ENCODE measurements around the gene CMTR2.

DNA sequence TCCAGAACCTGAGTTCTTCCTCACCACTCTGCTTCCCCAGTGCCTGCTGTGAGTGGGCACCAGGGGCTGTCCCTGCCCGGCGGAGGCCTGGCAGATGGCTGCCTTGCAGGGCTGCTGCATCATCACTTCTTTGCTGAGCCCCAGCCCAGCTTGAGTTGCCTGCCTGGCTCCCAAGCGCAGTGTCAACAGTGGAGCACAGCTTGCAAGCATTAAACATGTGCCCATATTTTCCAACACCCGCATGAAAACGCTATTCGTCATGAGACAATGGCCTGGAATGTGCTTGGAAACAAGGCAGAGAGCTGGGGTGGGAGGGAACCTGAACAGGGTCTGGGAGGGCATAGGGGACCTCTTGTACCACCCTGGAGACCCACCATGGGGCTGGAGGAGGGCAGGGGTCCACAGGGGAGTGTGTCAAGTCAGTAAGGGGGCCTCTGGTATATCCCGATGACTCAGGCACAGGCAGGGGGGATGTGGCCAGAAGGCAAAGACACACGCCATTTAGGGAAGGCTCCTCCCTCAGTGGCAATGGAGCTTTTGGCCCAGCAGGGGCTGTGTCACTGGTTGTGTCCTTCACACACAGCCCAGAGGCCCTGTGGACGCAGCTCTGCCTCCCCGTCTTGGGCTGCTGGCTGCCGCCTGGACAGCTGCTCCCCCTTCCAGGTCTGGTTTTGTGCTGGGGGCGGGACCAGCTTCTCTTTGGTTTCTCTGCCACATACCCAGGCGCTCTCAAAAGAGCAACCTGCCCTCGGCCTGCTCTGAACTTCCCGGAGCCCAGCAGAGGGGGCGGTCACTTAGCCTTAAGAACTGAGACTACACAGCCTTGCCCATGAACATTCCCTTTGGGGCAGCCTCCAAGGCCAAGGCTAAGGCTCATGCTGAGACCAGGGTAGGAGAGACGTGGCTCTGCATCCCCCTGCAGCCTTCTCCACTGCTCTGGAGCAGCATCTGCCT is 17.4 kb upstream of the MTSS2 start:
- RRBS, 2 experiments: no CpG with 5 or more reads among the region's 17 CpGs
CAGE:
- cytosol, long polyA minus RNA: no peak
- cytosol, long polyA plus RNA: no peak
- long polyA plus RNA: no peak
- nucleus, long polyA minus RNA: no peak
- nucleus, long polyA plus RNA: no peak

DNA sequence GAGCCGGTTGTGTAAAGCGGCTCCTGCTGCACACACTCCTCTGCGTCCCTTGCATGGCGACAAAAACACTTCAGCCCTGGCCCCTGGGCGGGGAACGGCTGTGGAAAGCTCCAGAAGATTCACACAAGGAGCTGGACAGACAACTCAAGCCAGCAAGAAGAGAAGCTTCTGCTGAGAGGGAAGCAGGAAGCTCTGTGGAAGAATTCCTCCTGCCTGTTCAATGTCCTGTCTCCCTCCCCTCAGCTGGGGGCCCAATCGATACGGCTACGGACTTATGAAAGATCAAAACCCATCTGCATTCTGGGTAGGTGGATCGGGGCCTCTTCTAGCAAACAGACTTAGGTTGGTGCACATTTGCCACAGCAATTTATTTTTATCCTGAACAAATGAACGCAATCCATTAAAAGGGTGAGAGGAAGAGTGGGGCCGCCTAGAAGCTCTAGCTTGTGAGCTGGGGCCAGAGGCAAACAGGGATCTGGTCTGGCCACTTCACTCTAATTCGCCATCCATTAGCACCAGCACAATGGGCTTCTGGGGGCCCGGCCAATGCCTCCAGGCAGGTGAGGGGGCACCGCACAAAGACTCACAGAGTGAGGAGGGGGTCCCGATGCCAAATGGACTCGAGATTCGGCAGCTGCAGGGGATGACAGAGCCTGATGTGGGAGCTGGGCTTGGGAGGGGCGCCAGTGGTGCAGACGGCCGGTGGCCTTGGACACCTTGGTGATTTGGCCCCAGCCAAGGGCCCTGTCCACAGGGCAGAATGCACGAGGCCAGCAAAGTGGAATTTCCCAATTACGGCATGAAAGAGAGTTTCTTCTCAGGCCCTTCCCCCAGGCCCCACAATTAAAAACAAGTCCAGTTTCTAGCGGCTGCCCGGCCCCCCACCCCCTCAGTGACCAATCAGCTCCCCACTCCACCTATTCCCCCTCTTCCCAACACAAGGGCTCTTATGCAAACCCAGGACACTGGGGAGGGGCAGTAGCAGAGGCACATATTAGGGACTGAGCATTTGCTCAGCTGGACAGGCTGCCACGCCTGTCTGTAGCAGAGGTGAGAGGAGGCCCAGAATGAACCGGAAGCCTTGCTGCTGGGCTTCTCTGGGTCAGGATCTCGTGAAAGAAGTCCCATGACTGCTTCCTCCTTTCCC is 39.1 kb upstream of the MTSS2 start:
- RRBS, 2 experiments: no CpG with 5 or more reads among the region's 28 CpGs
CAGE:
- cytosol, long polyA minus RNA: no peak
- cytosol, long polyA plus RNA: no peak
- long polyA plus RNA: no peak
- nucleus, long polyA minus RNA: no peak
- nucleus, long polyA plus RNA: no peak

GRCh38 chr16:70736740-70737301 is 51.0 kb upstream of the MTSS2 start:
- RRBS, 2 experiments: 90 to 93% methylated on average over 6 of the region's 12 CpGs
CAGE:
- cytosol, long polyA minus RNA: no peak
- cytosol, long polyA plus RNA: no peak
- long polyA plus RNA: no peak
- nucleus, long polyA minus RNA: no peak
- nucleus, long polyA plus RNA: no peak

DNA sequence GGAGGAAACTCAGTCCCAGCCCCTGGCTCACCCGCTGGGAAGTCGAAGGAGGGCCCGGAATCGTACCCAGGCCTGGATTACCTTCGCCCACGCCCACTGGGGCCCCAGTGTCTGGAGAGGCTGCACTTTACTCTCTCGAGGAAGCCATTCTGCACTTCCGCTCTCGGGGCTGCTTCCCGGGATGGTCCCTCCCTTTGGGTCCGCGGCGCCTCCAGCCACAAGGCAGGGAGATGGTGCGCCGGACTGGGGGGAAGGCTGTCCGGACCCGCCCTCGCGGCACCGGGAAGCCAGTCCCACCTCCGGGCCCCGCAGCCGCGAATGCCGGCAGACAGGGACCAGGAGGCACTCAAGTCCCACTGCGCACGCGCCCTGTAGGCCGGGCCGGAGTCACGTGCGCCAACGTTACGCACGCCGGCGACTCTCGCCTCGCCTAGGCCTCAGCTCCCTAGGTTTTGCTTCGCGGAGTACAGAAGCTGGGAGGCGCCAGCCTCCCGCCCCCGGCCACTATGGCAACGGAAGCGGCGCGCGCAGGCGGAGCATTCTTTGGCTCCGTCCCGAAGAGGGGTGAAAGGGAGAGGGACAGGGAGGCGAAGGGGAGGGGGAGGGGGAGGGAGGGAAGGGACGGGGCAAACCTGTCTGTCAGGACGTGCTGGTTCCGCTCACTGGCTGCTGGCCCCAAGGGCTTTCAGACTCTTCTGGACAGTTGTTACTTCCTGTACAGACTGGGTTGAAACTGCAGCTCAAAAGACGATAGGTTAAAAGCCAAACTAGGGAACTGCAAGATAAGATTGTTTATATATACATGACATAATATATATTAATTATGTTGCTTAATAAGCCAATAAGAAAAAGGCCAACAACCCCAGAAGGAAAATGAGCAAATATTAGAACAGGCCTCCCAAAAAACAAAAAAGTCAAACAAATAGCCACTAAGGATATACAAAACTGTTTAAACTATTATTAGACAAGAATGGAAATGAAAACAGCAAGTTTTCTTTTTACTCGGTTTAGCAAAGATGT is at the start of gene CMTR2:
CMTR2 (minus strand) TSS at position 348 of the 1,020 bp plus-strand sequence.
- RRBS, 2 experiments: 2 to 4% methylated on average over 21 to 23 of the region's 58 CpGs
CAGE:
- cytosol, long polyA minus RNA: start-site peak on the minus strand centred at position 339 of the sequence, 39 bp wide, 13 reads
- cytosol, long polyA plus RNA: no peak
- long polyA plus RNA: no peak
- nucleus, long polyA minus RNA: no peak
- nucleus, long polyA plus RNA: start-site peak on the minus strand centred at position 162 of the sequence, 22 bp wide, 40 and 29 reads in 2 replicates; start-site peak on the minus strand centred at position 288 of the sequence, 86 bp wide, 15 and 32 reads in 2 replicates

DNA sequence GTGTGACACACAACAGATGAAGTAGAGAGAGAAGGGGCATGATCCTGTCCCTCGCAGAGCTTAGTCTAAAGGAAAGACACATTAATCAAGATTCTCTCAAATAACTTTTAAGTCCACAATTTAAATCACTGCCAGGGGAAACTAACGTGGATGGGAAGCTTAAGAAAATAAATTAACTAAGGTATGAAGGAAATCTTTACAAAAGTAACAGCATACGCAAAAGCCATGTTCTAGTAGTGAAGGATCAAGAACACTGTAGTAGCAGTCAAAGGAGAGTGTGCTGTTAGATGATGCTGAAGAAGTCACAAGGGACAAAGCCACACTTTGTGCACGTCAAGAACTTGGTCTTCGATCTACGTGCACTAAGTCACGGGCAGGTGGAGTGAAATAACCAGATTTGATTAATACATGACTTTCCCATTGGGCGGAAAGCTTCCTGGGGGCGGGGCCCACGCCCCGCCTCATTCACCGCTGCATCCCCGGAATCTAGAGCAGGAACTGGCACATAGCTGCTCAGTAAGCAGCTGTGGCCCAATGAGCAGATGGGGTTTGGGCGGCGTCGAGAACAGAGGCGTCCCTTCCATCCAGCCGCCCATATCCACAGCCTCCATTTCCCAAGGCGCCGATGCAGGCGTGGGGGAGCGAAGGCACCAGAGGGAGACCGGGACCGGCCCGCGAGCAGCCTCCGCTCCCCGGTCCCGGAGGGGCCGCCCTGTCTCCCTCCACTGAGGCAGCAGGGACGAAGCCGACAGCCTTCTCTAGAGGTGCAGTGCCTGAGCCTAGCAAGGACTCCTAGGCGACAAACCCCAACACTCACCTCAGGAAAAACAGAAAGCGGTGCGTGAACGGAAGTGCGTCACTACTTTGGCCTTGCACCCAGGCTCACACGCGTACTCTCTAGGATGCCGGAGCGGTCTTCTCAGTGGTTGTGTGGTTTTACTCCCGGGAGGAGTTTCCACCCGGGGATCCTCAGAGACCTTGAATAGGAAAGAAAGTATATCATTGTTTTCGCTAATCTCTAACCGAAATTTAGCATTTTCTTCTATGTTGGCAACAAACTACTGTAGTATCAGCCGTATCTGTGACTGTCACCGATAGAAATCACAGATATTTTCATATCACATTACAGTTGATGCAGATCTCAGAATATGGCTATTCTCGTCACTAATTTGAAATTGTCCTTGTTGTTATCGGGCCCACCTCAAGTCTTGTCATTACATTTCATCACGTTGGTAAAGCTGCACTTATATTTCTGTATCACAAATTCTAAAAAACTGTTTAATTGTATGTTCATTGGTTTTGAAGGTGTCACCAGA is 4.9 kb downstream of the ZNF19 start:
- RRBS, 2 experiments: 0 to 10% methylated on average over 1 to 2 of the region's 50 CpGs
CAGE:
- cytosol, long polyA minus RNA: no peak
- cytosol, long polyA plus RNA: no peak
- long polyA plus RNA: no peak
- nucleus, long polyA minus RNA: no peak
- nucleus, long polyA plus RNA: start-site peak on the minus strand centred at position 840 of the sequence, 18 bp wide, 178 and 99 reads in 2 replicates

DNA sequence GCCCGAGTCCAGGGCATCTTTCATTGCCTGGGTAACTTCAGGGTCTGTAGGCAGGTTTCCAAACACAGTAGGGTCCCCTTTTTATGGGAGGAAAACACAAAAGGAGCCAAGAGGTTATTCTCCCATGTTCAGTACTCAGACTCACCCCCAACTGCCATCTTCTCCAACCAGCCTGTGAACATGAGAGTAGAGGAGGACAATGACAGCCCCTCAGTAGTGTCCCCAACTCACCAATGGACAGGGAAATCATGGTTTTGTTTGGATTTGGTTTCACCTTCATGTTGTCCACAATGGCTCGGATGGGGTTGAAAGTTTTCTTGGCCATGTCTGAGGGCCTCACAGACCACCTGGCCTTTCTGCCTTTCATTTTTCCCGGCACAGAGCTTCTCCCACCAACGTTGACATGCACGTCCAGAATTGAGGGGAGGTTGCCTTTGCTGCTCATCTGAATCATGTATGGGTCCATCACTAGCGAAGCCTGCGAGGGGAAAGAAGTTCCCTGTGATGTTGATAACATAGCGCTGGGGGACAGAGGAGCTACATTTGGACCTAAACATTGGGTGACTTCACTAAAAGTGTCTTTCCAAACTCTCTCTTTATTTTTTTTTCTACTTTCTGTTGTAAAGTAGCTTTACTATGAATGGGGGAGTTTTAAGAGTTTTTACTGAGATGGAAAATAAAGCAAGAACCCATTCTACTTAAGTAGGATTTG is 786 bp downstream of the TAT start:
- RRBS, 2 experiments: no CpG with 5 or more reads among the region's 8 CpGs
CAGE:
- cytosol, long polyA minus RNA: no peak
- cytosol, long polyA plus RNA: no peak
- long polyA plus RNA: no peak
- nucleus, long polyA minus RNA: no peak
- nucleus, long polyA plus RNA: no peak

DNA sequence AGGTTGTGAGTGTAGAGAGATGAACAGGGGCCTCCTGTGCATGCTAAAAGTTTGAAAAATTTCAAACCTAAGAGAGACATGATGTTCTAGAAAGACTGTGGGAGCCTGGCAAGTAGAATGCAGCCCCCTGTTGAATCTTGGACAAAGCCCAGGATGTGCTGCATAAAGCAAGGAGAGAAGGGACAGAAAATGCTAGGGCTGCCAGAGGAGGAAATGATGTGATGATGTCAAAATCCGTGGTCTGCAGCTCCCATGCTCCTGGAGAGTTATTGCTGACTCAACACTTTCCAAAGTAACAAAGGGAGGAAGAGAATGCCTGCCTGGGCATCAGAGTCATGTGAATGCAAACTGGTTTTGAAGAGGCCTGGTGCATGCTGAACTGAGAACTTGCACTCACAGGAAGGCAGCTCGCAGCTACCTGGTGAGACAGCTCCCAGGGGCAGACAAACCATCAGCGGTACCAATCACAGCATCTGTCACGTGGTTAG is 2.7 kb downstream of the MARVELD3 start:
- RRBS, 2 experiments: no CpG with 5 or more reads among the region's 4 CpGs
CAGE:
- cytosol, long polyA minus RNA: no peak
- cytosol, long polyA plus RNA: no peak
- long polyA plus RNA: no peak
- nucleus, long polyA minus RNA: no peak
- nucleus, long polyA plus RNA: no peak

- RRBS, 2 experiments: 2% methylated on average over 15 of the region's 45 CpGs
CAGE:
- cytosol, long polyA minus RNA: no peak
- cytosol, long polyA plus RNA: no peak
- long polyA plus RNA: no peak
- nucleus, long polyA minus RNA: no peak
- nucleus, long polyA plus RNA: no peak
Observed at GRCh38 chr16:71722565-71723416, 1.7 kb downstream of the PHLPP2 start.

DNA sequence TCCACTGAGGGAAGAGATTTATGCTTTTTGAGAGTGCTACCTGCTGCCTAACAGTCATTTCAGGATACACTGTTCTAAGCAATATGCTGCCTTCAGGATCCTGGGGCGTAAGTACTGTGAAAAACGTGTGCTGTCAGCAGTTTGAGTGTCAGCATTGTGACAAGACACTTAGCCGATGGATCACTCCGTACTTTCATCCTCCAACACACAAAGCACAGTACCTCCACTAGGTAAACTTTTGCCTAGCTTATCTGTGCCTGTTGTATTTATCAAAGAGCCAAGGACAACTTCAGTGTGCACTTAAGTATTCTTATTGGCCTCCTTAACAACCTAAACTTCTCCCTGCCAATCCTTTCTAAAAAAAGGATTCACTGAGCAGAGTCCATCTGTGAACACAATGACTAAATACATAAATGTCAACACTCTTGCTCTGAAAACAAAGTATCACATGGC is 33.8 kb upstream of the PHLPP2 start:
- RRBS, 2 experiments: no CpG with 5 or more reads among the region's 4 CpGs
CAGE:
- cytosol, long polyA minus RNA: no peak
- cytosol, long polyA plus RNA: no peak
- long polyA plus RNA: no peak
- nucleus, long polyA minus RNA: no peak
- nucleus, long polyA plus RNA: no peak

GRCh38 chr16:71810000-71810396 is 1.4 kb upstream of the AP1G1 start:
- RRBS, 2 experiments: no CpG with 5 or more reads among the region's 14 CpGs
CAGE:
- cytosol, long polyA minus RNA: no peak
- cytosol, long polyA plus RNA: no peak
- long polyA plus RNA: no peak
- nucleus, long polyA minus RNA: no peak
- nucleus, long polyA plus RNA: no peak

GRCh38 chr16:71919142-71919501 is 23.8 kb downstream of the IST1 start:
- RRBS, 2 experiments: no CpG with 5 or more reads among the region's 3 CpGs
CAGE:
- cytosol, long polyA minus RNA: no peak
- cytosol, long polyA plus RNA: no peak
- long polyA plus RNA: no peak
- nucleus, long polyA minus RNA: no peak
- nucleus, long polyA plus RNA: no peak

GRCh38 chr16:72021739-72022110 is 13.2 kb downstream of the DHODH start:
- RRBS, 2 experiments: no CpG with 5 or more reads among the region's 4 CpGs
CAGE:
- cytosol, long polyA minus RNA: no peak
- cytosol, long polyA plus RNA: no peak
- long polyA plus RNA: no peak
- nucleus, long polyA minus RNA: no peak
- nucleus, long polyA plus RNA: no peak

DNA sequence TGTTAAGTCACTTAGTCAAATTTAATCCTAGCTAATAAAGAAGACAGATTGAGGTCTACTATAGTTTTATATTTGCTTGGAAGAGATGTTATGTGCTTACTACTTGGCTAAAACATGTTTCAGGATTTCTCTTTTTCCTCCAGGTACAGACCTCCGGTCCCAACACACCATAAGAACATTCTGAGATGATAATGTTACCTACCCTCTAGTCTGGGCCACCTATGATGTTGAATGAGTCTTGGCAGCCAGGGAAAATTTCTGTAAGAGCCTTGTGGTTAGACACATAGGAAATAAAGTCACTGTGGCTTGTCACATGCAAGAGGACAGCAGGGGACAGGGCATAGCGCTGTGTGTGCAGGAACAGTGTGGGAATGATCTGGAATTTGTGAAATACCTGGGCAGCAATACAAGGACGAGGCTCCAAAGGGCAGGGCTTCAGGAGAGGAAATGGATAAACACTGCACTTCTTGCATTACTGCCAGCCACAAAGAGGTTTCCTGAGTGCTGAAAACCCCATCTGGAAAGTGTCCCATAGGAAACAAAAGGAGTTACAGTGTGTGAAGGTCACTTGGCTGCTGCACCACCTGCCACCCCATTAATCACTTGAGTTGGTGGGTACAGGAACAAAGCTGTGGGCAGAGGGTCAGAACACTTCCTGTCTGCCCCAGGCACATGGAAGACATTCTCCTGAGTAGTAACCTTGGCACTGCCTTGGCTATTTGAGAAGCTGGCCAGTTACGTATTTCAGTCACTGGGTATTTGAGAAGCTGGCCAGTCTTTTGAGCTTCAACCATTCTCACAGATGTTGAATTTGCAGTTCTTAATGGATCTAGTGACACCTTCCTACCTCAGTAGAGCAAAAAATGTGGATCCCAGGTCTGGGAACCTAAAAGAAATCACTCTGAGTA is 12.1 kb upstream of the HP start:
- RRBS, 2 experiments: no CpG with 5 or more reads among the region's 4 CpGs
CAGE:
- cytosol, long polyA minus RNA: no peak
- cytosol, long polyA plus RNA: no peak
- long polyA plus RNA: no peak
- nucleus, long polyA minus RNA: no peak
- nucleus, long polyA plus RNA: no peak

GRCh38 chr16:72836054-72836572 is 211.8 kb downstream of the ZFHX3 start:
- RRBS, 2 experiments: no CpG with 5 or more reads among the region's 10 CpGs
CAGE:
- cytosol, long polyA minus RNA: no peak
- cytosol, long polyA plus RNA: no peak
- long polyA plus RNA: no peak
- nucleus, long polyA minus RNA: no peak
- nucleus, long polyA plus RNA: no peak

DNA sequence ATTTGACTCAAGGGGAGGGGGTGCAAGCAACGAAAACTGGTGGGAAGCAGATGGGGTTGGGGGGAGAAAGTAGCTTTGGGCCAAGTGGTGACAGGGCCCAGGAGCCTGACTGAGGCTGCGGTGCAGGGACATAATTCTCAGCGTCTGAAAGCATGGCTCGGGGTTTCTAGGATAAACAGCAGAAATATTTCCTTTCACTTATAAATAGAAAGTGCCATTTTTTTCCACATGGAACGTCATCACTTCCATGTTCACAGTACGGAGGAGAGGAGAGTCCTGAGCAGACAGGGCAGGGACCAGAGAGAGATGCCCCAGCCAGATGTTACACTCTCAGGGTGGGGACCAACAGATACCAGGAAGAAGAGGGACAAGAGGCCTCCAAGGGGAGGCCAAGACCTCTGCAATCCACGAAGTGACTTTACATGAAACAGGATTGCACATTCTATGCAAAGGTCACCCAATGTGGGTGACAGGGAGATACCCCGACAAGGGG is 197.0 kb downstream of the ZFHX3 start:
- RRBS, 2 experiments: no CpG with 5 or more reads among the region's 8 CpGs
CAGE:
- cytosol, long polyA minus RNA: no peak
- cytosol, long polyA plus RNA: no peak
- long polyA plus RNA: no peak
- nucleus, long polyA minus RNA: no peak
- nucleus, long polyA plus RNA: no peak

DNA sequence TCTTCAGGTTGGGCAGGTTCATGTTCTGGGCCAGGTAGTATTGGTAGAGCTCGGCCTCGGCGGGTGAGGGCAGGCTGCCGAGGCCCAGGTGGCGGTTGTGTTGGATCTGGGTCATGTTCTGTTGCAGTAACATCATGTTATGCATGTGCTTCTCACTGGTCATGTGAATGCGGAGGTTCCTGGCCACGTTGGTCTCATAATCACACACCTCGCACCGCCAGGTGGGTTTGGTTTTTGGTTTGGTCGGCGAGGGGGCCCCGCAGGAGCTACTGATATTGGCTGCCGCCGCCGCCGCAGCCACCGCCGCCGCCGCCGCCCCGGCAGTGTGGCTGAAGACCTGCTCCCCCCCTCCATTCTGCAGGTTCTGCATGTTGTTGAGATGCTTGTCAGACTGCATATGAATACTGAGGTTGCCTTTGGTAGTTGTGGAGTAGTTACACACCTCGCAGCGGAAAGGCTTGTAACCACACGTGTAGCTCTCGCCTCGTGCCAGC is 90.4 kb downstream of the ZFHX3 start:
- RRBS, 2 experiments: no CpG with 5 or more reads among the region's 27 CpGs
CAGE:
- cytosol, long polyA minus RNA: no peak
- cytosol, long polyA plus RNA: no peak
- long polyA plus RNA: no peak
- nucleus, long polyA minus RNA: no peak
- nucleus, long polyA plus RNA: no peak

DNA sequence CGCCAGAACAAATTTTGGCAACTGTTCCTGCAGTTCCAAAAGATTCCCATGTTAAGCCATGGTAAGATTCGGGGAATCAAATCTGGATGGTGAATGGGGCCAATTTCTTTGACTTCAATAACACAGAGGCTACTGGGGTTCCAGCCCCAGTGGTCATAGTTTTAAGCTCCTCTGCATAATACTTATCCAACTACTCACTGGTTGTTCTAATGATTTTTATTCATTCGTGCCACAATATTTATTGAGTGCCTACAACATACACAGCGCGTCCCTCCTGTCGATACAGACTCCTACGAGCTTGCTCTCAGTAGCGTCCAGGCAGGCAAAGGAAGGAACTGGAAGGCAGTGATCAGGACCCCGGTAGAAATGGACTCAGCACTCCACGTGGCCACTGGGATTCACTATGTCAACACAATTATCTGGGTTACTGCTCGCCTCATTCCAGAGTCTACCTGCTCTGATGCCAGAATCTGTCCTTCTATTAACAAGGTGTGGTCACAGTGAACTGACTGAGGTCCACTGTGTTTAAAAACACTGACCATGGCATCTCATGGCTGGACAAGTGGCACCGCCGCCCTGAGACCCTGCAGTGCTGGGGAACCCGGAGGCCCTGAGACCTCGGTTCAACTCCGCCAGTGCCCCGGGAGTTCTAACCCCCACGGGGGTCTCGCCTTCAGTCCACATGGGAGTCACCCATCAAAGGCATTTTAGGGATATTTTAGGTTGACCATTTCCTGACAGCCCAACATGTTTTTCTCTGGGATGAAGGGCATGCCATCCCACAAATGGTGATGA is 71.5 kb downstream of the ZFHX3 start:
- RRBS, 2 experiments: 94 to 98% methylated on average over 3 to 4 of the region's 19 CpGs
CAGE:
- cytosol, long polyA minus RNA: no peak
- cytosol, long polyA plus RNA: no peak
- long polyA plus RNA: no peak
- nucleus, long polyA minus RNA: no peak
- nucleus, long polyA plus RNA: no peak

DNA sequence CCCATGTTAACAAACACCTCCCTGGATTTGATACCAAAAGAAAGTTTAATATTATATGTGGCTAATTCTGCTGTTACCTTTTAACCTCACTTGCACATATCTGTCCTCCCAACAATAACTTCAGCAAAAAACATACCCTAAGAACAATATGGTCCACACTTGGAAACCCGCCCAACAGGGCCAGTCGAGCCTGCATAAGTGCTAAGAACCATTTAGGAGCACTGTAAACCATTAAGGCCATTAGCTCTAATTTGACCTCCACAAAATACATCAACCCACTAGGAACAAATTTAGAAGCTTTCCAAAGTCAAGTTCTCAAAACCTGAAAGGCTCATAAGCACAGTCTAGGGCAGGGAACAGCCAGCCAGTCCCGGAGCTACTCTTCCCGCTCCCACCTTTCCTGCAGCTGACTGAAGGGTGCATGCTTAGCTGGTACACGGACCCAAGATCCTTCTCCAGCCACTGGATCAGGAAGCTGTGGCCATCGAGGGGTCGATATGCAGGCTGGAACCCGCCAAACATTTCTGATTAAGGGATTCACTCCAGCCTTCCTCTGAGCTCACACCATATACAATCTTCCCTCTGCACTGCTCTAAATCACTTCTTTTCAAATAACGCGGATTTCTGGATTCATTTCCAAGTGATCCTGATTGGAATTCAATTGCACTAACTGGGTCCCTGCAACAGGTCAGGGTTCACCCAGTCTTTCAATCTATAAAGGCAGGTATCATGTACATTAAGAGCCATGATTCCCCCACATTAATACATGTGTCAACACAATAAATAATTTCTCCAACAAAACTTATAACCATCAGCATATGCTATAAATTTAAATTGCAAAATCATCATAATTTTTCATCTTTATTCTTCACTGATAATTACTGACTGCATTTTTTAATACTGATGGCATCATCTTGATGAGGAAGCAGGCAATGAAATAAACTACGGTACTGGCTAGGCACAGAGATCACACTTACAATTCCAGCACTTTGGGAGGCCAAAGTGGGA is 59.7 kb downstream of the ZFHX3 start:
- RRBS, 2 experiments: no CpG with 5 or more reads among the region's 11 CpGs
CAGE:
- cytosol, long polyA minus RNA: no peak
- cytosol, long polyA plus RNA: no peak
- long polyA plus RNA: no peak
- nucleus, long polyA minus RNA: no peak
- nucleus, long polyA plus RNA: no peak

GRCh38 chr16:72989390-72990858 is 58.0 kb downstream of the ZFHX3 start:
- RRBS, 2 experiments: no CpG with 5 or more reads among the region's 31 CpGs
CAGE:
- cytosol, long polyA minus RNA: no peak
- cytosol, long polyA plus RNA: no peak
- long polyA plus RNA: no peak
- nucleus, long polyA minus RNA: no peak
- nucleus, long polyA plus RNA: no peak

- RRBS, 2 experiments: no CpG with 5 or more reads among the region's 8 CpGs
CAGE:
- cytosol, long polyA minus RNA: no peak
- cytosol, long polyA plus RNA: no peak
- long polyA plus RNA: no peak
- nucleus, long polyA minus RNA: no peak
- nucleus, long polyA plus RNA: no peak
Observed at GRCh38 chr16:73046096-73046615, 1.8 kb downstream of the ZFHX3 start.

Data from HepG2 (cell line).